Trachea (tissue), 1 donor: Measurements from ENCODE around the genes NGB and DIO2.

GRCh38 chr14:76377343-76377822, 1.4 kb downstream of the ESRRB start:
- PRO-cap = no peak

- PRO-cap = no peak
Measured at GRCh38 chr14:76476430-76476629, 100.4 kb downstream of the ESRRB start.

GRCh38 chr14:76919660-76920441, 93.6 kb downstream of the LRRC74A start:
- PRO-cap = unidirectional peak, minus-strand start at chr14:76920015

DNA sequence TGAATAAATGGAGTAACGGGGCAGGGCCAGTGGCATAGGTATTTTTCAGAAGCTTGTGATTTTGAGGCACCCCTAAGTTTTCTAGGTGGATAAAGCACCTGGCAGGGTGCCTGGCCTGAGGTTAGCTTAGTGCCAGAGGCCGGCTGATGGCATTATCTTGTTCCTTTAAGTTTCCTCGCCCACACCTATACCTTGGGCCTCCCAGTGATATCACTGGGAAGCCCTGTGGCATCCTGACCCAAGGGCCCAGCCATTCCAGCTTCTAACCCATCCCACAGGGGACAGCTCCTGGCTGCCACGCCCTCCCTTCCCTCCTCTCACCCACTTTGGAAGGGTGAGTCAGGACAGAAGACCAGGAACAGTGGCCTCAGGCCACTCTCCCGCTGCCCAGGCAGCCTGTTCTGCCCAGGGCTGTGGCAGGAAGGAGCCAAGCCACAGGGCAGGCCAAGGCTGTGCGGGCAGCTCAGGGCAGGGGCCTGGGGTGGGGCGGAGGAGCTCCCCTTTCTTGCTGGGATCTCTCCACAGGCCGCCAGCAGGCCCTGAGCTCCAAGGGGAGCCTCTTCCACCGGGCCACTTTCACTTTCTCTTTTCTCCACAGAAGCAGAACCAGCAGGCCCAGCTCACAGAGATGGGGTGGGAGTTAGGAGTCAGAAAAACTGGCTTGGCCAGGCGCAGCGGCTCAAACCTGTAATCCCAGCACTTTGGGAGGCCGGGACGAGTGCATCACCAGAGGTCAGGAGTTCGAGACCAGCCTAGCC, 75.1 kb downstream of the IRF2BPL start:
- PRO-cap = unidirectional peak, plus-strand start at position 347 of the sequence

- PRO-cap = no peak
Measured at GRCh38 chr14:77025724-77026625, 2.5 kb downstream of the IRF2BPL start.

DNA sequence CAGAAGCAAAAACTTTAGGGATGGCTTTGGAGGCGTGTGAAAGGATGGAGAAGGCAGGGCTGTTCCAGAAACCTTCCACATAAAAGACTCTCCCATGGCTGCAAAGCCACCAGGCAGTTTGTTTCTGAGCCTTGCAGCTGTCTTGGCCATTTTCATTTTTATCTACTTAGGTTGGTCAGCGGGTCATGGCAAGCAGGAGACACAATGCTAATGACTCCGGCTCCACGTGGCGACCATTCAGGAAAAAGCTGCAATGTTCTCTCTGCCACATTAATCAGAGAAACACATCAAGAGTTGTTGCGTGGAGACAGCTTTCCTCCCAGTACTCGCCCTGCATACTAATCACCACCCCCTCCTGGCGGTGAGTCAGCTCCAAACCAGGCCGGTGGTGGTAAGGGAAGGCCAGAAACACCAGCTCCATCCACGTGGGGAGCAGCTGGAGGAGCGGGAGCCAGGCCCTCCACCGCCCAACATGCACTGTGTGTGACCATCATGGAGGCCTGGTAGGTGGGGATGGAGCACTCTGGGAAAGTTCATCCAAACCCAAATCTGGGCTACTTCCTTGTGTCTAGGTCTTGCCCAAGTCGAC, 31.0 kb upstream of the IRF2BPL start:
- PRO-cap = no peak

DNA sequence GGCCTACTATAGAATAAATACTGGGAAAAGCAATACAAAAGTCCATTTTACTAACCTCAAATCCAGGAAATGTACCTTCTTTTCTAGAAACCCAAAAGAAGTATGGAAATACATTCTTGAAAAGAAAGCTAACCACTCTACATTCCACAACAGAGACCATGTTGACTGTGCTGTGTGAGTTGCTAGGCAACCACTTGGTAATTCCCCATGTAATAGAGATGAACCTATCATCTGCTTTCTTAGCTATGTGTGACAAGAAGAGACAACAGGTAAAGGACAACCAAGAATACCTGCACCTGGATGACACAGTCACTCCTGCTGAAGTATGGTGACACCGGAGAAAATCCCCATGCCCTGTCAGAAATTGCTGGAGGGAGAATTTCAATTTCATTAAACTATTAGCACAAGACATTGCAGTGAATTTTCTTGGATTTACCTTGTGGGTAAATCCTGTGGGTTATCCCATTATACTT, 11.7 kb upstream of the CIPC start:
- PRO-cap = no peak

DNA sequence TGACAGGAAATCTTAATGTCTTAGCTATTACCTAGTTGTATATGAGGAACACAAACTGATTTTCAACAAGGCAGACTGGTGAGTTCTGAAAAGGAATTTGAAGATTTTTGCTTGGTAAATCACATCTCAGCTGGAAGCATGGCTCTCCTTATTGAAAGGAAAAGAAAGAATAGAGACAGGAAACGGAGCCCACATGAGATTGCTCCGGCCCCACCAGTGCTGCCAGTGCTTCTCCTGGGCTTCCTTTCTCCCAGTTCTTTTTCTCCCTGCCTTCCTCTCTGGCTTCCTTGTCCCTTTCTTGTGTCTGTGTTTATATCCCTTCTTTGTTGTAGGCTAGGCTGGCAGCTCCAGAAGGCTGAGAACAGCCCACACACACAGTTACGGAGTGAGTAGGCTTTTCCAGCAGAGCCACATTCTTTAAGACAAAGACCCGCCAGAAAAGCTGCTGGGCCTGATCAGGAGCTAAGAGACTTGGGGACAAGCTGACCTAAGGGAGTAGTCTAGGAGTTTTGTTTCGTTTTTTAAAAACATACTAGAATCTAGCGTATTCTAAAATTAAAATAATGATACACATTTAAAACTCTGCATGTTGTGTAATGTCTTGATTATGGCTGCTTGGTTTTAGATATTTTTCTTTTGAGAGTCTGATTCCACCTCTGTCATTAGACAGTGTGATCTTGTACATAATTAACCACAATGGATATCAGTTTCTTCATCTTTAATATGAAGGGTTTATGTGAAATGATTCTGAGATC, 13.0 kb downstream of the CIPC start:
- PRO-cap = bidirectional peak, plus-strand start at position 454 of the sequence, minus-strand start at position 300 of the sequence

- PRO-cap = no peak
Measured at GRCh38 chr14:77158169-77158571, 16.6 kb upstream of the ZDHHC22 start.

DNA sequence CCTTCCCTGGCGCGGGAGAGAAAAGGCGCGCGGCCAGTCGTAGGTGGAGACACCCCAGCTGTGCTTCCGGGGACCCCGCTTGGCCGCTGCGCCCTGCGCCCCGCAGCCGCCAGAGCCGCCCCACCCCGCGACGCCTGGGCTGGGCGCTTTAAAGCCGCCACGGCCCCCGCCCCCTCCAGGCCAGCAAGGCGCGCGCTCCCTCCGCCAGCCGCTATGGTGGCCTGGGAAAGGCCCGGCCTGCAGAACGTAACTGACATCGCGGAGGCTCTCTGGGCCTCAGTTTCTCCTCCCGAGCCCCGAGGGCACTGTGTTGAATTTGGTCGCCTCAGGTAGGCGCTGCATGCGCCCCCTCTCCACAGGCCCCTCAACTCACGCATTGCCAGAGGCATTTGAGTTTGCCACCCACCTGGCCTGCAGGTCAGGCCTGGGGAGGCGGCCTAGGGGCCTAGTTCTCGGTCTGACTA, at the start of gene NGB:
Gene NGB (minus strand): TSS at position 122 of the 464 bp plus-strand sequence.
- PRO-cap = no peak

DNA sequence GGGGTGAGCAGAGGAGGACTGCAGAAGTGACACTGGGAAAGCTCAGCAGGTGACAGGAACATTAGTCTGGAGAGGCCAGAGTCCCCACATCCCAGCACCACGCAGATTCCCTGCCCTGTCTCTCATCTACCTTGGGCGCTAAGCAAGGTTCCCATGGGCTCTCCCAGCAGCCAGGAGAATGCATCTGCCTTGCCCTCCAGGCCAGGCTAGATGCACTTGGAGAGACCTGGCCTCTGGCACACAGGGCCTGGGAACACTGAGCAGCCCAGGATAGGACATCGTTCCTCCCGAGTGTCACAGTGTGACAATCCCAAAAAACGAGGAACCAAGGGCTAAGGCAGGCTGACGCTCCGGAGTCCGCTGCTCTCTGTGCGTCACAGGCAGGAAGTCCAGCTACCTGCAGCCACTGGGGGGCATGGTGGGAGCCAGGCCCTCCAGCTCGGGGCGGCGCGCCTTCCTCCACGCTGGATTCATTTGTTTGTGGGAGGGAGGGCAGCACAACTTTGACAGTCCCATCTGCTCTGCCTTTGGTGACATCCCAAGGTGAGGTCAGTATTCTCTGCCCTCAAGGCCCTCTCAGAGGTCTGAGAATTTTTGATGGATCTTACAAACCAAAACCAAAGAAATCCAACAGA, 5.4 kb upstream of the NGB start:
- PRO-cap = no peak

DNA sequence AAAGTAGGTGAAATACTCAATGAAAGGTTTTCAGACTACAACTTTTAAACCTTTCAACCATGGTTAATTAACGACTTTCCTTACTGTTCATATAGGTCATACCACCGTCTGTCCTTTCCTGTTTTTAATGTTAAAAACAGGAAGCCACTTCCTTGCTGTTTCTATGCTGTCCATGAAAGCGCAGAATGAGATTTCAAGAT, 27.4 kb downstream of the SPTLC2 start:
- PRO-cap = no peak

- PRO-cap = no peak
Measured at GRCh38 chr14:77707256-77707546, 622 bp downstream of the ALKBH1 start.

DNA sequence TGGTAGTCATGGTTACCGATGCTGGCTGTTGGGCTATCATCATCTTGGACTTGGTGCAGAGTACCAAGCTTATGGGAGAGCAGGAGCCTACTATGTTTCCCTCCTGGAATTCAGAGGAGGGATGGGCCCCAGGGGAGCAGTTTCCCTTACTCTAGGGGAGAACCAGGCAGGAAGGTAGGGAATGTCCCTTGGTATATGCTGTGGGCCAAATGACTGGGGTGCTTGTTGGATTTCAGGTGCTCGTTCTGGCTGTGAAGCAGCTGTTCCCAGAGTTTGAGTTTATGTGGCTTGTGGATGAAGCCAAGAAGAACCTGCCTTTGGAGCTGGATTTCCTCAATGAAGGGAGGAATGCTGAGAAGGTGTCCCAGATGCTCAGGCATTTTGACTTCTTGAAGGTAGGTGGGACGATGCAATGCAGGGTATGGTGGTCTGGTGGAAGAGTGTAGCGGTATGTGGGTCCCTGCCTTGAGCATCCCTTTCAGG, 99.0 kb downstream of the ADCK1 start:
- PRO-cap = no peak

DNA sequence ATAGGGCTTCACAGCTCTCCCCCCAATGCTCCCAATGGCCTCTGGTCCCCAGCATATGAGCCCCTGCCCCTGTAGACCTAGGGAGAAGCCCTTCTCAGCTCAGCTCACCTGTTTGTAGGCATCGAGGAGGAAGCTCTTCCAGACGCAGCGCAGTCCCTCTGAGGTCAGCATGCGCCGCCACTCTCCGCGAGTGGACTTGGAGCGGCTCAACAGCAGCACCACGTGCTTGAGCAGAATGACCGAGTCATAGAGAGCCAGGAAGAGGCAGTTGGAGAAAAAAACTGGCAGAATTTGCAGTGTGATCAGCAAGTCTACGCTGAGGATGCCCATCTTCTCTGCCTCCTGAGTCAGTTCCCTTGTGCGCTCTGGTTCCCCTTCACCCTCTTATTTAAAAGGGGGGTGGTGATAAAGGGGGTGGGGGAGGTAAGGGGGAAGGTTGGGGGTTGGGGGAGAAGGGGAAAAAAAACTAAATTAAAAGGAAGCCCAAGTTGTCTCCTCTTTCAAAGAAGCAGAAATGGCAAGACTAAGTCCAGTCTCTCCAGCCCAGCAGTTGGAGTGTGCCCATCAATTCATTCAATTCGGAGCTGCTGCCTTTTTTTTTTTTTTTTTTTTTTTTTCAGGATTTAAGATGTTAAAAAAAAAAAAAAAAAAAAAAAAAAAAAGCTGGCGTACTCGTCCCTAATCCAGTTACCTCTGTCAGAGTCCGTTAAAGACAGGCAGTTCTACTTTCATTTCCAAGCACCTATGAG, at the start of gene DIO2:
Gene DIO2 (minus strand): TSS at position 362 of the 749 bp plus-strand sequence.
- PRO-cap = bidirectional peak, plus-strand start at position 308 of the sequence, minus-strand start at position 160 of the sequence

- PRO-cap = bidirectional peak, plus-strand start at chr14:80212348, minus-strand start at chr14:80212206
Measured at GRCh38 chr14:80211892-80212602, 743 bp upstream of the DIO2 start.

DNA sequence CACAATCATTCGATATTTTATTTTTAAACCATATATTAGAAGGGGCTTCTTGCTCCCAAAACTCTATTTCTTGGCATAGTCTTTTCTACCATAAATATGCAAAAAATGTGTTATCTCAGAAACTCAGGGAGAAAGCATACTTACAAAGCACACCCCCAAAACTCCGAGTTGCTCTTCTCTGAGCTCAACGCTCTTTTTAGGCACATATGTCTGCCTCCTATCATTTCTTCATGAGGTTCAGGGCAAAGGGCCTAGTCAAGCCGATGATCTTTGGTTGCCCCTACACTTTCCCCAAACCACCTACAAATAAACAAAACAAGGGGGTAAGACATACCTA, 2.3 kb downstream of the CEP128 start:
- PRO-cap = no peak

GRCh38 chr14:81246329-81246631, 25.5 kb upstream of the GTF2A1 start:
- PRO-cap = no peak

GRCh38 chr14:81323032-81323524, 77.0 kb downstream of the STON2 start:
- PRO-cap = no peak

DNA sequence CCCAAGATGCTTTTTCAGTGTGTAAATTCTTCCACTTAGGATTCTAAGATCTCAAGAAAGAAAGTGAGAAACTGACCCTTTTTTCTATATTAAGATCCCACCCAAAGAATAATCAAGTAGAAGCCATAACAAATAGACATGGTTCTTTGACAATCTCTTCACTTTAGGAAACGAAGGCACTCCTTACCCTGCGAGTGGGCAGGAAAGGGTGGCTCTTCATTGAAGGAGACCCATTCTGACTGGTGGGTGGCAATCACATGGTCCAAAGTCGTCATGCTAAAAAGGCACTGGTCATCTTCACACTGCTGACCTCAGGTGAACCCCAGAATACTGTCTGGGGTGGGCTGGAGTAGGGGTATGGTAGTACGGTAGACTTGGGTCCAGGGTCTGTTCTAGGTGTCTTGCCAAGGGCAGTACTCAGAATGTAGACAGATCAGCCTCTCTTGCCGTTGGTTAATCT, 2.0 kb downstream of the STON2 start:
- PRO-cap = no peak